Occipital lobe (tissue), 2 donors: ENCODE results near the gene RPS6KA2.

GRCh38 chr6:163429779-163430874 lies 15.6 kb downstream of the QKI start:
- RAMPAGE, long total RNA: no peak

DNA sequence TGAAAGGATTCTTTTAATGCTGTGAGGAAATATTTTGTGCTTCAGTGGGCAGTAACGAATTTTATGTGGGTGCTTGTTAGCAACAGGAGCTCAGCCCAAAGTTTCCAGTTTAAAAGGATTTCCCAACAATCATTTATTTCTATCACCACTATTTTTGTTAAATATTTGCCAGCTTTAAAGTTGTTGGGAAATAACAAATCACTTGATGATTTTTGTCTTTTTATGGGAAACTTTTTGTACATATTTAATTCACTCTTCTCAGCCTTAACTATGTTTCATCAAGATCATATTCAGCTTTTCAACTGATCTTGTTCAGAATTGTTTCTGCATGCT lies 111.9 kb downstream of the QKI start:
- RAMPAGE, long total RNA: no peak

GRCh38 chr6:163962537-163963180 lies 548.1 kb downstream of the QKI start:
- RAMPAGE, long total RNA: no peak

- RAMPAGE, long total RNA: no peak
Measured at GRCh38 chr6:164105485-164105678, 690.9 kb downstream of the QKI start.

GRCh38 chr6:164106137-164106913 lies 691.8 kb downstream of the QKI start:
- RAMPAGE, long total RNA: no peak

GRCh38 chr6:164785710-164786092 lies 523.7 kb downstream of the C6orf118 start:
- RAMPAGE, long total RNA: no peak

- RAMPAGE, long total RNA: no peak
Measured at GRCh38 chr6:165010078-165010443, 299.3 kb downstream of the C6orf118 start.

DNA sequence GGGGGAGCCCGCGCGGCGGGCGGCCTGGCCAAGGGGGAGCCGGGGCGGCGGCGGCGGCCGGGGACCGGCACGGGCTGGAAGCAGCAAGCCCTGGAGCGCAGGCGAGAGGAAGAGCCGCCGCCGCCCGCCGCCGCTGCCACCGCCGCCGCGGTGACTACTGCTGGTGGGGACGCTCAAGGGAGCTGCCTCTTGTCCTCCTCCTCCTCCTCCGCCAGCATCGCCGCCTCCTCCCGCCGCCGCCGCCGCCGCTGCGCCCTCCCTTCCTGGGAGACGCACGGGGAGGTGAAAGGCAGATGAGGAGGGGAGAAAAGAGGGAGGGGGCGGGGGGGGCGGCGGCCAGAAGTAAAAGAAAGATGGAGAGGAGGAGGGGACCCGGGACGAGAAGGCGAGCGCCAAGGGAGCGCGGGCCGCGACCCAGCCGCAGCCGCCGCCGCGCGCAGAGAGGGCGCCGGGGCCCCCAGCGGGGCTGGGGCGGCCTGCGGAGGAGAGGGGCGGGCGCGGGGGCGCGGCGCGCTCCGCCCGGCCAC lies 859 bp downstream of the PDE10A start:
- RAMPAGE, long total RNA: no peak

GRCh38 chr6:165876582-165877124 lies 213.6 kb upstream of the PDE10A start:
- RAMPAGE, long total RNA: no peak

DNA sequence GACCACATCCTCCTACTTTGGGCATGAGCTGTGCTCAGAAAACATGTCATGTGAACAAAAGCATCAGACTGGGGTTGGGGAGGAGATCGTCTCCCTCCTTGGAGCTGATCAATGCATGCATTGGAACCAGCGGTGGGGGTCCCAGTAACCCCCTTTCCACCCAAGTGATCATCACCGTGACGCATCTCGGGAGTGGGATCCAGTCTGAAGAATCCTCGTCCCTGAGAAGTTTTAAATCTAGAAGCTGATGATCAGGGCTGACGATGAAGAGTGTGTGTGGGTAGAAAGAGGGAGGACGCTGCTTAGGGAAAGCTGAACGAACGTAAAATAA lies 67.7 kb upstream of the TBXT start:
- RAMPAGE, long total RNA: no peak

DNA sequence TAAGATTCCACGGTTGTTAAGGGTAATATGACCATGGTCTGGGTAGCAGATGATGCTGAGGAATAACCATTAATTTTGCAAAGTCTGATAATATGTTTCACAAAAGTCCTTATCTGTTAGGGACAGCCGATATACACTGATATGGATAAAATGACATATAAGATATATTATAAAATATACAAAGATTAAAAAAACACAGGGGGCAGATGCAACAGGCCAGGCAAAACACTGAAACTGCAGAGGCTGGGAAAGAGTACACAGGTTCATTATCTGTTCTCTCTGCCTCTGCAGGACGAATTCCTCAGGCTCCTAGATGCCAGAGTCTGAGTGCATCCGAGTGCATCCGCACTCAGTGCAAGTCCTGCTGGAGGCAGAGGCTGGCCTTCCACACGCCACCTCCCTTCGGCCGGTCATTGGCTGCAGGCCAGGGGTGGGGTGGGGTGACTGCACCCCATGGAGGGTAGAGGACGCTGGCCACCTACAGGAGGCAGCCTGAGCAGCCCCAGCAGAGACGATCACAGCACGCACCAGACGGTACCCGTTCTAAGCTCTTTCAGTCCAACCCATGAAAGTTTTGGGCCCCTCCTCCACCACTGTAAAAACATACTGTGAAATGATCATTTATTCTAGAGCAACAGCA lies 11.8 kb downstream of the SFT2D1 start:
- RAMPAGE, long total RNA: no peak

DNA sequence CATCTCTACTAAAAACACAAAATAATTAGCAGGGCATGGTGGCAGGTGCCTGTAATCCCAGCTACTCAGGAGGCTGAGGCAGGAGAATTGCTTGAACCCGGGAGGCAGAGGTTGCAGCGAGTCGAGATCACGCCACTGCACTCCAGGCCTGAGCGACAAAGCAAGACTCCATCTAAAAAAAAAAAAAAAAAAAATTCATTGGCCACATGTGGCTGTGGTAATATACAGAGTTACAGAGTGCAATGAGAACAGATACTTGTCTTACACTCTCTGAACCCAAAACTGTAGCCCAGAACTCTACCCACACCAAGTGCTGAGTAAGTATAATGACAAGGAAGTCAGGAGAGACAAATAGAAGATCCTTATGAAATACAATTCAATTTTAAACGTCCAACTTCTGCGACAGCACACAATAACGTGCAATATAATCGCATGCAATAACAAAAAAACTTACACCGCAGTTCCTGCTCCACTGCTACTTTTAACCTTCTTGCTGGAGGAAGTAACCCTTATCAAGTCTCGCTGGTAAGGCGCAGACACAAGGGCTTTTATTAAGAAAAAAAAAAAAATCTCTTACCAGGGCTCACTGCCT lies 974 bp downstream of the SFT2D1 start:
- RAMPAGE, long total RNA: no peak

GRCh38 chr6:166344134-166345062 lies 2.1 kb upstream of the SFT2D1 start:
- RAMPAGE, long total RNA: no peak

DNA sequence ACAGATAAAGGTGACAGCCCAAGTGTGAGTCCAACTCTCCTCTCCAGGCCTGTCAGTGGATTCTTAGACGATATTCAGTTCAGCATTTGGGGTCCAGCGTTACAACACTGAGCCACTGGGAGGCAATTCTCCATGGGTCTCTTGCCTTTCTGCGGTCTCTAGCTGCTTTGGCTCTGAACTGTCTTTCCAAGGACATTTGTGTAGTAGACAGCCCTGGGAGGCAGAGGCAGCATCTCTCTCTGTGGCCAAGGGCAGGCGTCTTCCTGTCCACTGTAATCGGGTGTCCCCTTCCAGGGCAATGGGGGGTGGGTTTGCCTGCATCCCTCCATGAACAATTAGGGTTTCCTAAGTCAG lies 24.4 kb upstream of the MPC1 start:
- RAMPAGE, long total RNA: no peak

DNA sequence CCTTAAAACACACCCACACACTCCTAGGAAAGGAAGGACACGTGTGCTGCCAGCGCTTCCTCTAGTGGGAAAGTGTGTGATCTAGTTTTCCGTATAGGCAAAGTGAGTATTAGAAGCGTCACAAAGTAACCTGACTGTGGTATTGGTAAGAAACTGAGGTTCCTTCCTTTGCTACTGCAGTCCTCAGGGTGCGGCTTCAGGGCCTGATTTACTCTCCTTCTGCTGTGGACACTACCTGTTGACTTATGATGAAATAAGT lies 36.0 kb upstream of the MPC1 start:
- RAMPAGE, long total RNA: no peak

DNA sequence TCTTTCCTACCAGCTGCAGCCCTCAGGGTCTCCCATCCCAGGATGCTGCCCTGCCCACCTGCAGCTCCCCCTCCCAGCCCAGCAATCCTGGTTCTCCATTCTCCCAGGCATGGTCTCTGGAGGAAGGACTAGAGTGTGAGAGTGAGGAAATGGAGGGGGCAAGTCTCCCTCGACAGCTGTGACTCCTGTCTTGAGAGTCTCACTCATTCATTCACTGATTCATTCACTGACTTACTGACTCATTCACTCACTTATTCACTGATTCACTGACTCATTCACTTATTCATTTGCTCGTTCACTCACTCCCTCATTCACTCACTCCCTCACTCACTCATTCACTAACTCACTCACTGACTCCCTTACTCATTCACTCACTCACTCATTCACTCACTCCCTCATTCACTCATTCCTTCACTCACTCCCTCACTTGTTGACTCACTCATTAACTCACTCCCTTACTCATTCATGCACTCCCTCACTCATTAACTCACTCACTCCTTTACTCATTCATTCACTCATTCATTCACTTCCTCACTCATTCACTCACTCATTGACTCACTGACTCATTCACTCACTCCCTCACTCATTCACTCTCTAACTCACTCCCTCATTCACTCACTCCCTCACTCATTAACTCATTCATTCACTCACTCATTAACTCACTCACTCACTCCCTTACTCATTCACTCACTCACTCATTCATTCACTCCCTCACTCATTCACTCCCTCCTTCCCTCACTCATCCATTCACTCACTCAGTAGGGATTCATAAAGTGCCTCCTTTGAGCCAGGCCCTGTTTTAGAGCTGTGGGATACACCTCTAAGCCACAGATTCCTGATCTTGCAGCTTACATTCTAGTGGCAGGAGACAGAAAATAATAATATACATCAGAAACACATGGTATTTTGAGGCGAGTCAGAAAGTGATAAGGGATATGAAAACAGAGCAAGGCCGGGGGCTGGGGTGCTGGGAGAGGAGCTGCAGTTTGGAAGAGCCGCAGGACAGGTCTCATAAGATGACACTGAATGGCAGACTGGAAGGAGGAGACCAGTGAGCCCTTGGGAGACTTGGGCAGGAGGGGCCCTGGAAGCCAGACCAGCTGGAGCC lies 84.1 kb upstream of the MPC1 start:
- RAMPAGE, long total RNA: no peak

DNA sequence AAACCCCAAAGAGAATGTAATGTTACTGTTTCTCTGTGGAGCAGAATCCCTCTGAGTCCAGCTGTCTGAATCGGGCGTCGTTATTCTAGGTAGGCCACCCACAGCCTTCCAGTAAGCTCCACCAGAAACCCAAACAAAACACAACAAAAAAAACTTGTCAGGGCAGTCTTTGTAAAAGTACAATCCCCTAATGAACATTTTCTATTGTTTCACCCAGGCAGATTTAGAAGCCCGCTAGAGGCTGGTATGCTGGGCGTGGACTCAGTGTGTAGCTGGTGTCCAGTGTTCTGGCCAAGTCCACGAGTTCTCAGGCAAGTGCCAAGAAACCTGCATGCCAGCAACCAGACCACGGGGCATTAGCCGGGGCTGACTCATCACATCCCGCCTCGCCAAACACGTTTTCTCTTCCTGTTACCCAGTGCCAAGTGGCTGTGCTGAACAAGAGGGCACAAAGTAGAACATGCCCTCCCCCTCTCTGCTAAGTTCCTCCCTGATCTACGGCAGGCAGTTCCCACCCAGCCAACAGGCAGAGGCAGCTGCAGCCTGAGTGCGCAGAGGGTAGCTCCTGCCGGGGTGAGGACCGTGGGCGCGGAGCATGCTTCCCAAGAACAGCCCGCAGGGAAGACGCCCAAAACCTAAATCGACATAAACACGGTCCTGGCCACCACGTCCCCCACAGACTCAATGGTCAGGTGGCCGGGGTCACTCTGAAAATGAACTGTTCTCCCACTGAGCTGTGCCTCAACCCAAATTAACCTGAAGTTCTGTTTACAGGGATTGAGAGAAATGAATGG lies 29.6 kb downstream of the RAMACL start:
- RAMPAGE, long total RNA: no peak

DNA sequence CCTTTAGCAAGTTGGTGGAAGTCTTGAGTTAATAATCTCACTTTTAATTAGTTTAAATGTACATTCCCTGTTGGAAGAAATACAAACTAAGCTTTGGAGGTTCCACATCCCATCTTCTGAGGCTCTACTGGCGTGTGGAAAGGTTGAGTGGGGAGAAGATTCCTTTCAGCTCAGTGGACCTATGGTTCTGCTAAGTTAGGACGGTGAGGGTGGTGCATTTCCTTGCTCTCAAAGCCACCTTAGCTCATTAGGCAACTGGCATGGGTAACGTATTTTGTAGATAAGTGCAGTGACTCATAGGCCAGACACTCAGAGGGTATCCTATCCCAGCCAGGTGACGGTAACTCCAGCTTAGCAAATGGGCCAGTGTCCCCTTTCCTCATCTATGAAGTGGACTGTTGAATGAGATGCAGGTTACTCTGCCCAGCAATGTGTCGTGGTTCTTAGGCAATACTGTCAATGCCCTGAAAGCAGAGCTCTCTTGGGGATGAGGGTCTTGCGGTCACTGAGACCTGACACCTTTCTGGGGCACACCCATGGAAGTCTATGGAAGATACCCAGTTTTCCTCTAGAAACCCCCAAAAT lies 3.7 kb downstream of the RPS6KA2 start:
- RAMPAGE, long total RNA: no peak

GRCh38 chr6:166624144-166624688 lies 2.8 kb downstream of the RPS6KA2 start:
- RAMPAGE, long total RNA: no peak

GRCh38 chr6:166626742-166627428 lies at the start of gene RPS6KA2:
RPS6KA2 (minus strand) TSS chr6:166627251.
- RAMPAGE, long total RNA: no peak